Metastatic Liver Carcinoma in the Adrenal Gland (tissue), 2 donors: ENCODE measurements around a stretch of chr5.

GRCh38 chr5:166084444-166084696 is 894.5 kb upstream of the TENM2 start:
- PRO-cap, 2 experiments: peak in 1 of 2 experiments; most common minus-strand start chr5:166084499 (in 1)

DNA sequence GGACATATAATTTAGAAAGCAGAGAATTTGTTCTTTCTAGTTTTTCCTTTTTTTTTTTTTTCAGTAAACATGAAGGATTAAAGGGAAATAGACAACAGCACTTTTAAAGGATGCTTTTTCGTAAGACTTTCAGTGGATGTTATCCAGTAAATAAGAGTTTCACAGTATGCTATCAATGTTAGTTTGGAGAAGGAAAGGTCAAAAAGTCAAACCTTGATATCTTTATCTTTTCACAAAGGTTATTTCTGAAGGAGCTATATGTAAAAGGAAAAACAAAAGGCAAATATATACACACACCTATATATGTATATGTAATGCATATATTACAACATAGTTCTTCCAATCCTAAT is 645.9 kb upstream of the WWC1 start:
- PRO-cap, 2 experiments: no peak in any of the 2 experiments

GRCh38 chr5:167943947-167944439 is 347.5 kb upstream of the WWC1 start:
- PRO-cap, 2 experiments: no peak in any of the 2 experiments

- PRO-cap, 2 experiments: no peak in any of the 2 experiments
Measured at GRCh38 chr5:168289827-168290320, 1.6 kb upstream of the WWC1 start.

- PRO-cap, 2 experiments: peak in 2 of 2 experiments; most common plus-strand start chr5:168314995 (in 1); most common minus-strand start chr5:168314781 (in 1)
Measured at GRCh38 chr5:168314680-168315463, 23.4 kb downstream of the WWC1 start.

DNA sequence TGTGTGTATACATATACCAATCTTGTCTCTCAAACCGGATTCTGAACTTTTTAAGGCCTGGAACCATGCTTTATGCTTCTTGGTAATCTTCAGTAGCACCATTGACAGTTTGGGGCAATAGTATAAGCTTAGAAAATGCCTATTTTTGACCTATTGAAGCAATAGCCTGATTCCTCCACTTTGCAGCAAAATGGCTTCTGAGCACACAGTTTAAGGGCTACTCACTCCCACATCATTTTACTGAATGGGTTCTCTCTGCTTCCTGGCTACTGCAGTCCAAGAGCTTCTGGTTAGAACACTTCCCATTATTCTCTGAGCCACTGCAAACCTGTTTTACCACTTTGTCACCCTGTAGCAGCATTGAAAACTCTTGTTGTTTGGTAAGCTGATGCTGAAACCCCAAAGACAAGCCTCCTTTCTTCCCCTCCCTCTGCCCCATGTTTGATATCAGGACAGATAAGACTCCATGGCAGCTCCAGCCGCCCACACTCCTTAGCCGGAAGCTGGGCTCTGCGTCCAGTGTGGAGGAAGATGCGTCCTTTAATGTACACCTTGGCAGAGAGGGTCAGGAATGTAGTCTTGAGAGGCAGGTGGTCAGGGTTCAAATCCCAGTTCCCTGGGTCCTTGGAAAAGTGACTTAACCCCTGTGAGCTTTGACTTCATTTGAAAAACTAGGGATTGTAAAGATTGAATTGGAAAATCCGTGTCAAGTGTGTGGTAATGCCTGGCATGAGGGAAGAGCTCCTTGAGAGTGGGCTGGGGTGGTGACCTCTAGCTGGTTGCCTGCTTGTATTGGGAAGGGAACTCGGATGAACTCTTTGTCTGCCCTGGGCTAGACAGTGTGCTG is 84.3 kb upstream of the RARS1 start:
- PRO-cap, 2 experiments: no peak in any of the 2 experiments

DNA sequence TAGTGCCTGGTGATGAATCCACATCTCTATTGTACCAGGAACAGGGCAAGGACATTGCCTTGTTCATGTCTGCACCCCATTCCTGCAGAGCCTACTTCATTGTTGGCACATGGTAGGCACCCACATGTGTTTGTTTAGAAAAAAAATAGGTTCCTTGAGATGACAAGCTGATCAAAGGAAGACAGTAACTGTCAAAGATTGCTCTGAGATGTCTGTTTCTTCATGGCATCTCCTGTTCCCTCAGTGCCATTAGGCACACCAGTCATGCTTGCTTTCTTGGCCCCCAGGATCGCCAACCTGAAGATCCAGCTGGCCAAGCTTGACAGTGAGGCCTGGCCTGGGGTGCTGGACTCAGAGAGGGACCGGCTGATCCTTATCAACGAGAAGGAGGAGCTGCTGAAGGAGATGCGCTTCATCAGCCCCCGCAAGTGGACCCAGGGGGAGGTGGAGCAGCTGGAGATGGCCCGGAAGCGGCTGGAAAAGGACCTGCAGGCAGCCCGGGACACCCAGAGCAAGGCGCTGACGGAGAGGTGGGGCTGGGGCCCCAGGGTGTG is 72.1 kb upstream of the RARS1 start:
- PRO-cap, 2 experiments: no peak in any of the 2 experiments

DNA sequence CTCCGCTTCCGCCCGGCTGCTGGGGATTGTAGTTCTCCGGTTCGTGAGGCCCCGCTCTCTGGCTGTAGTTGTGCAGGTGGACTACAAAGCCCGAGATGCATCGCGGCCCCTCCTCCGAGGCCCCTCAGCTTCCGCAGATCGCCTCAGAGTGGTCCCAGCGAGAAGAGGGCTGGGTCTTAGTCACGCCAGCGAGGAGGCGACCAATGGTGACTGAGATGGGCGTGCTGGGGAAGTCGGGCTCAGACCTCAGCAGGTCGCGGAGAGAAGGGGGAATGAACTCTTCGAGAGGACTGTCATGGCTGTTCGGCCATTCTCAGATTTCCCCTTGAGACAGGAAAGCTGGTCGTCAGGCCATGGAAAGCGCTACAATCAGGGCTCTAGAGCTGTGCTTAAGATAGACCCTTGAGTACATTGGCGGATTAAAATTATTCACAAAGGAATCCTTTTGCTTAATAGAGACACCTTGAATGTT is 523 bp upstream of the PANK3 start:
- PRO-cap, 2 experiments: peak in 2 of 2 experiments; most common plus-strand start position 284 of the sequence (in 2)

GRCh38 chr5:168580206-168580642 is 1.1 kb upstream of the PANK3 start:
- PRO-cap, 2 experiments: no peak in any of the 2 experiments

DNA sequence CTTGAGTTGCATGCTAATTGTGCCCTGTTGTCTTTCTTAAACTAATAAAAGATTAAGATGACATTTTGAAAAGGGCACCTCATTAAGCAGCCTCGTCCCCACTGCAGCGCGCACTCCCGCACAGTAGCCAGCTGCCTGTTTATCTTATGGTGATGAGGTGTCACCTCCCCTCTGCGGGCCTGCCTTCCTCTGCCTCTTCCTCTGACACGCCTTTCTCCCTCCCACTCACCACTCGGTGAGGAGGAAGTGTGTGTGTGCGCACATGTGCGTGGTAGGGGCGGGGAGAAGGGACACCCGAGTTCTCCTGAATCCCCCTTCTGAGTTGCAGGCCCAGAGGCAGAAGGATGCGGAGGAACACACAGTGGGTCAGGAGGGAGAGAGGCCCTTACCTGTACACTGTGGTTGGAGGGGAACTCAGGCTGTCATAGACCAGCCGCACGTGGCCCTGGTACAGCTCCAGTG is 104.4 kb upstream of the PANK3 start:
- PRO-cap, 2 experiments: no peak in any of the 2 experiments

DNA sequence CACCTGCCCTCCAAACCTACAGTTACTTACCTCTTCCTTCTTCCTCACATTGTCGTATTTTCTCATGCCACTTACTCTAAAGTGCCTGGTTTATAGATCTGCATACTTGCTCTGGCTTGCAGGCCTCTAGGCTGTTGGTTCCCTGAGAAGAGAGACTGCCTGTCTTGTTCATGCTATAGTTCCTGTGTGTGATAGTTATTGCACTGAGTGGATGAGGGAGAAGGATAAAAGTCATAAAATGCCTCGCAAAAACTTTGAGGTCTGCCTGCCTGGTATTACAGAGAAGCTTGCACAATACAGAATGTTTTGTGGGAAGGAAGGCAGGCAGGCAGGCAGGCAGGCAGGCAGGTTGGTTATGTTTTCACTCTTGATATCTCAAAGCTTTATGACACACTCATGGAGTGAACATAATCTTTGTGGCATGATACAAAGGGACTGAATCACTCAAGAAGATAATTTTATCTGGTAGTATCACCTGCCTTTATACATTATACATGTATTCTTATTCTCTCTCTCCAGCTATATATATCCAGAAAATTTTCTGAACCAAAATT is 287.1 kb downstream of the SLIT3 start:
- PRO-cap, 2 experiments: no peak in any of the 2 experiments

- PRO-cap, 2 experiments: no peak in any of the 2 experiments
Measured at GRCh38 chr5:169160866-169161602, 139.9 kb downstream of the SLIT3 start.

DNA sequence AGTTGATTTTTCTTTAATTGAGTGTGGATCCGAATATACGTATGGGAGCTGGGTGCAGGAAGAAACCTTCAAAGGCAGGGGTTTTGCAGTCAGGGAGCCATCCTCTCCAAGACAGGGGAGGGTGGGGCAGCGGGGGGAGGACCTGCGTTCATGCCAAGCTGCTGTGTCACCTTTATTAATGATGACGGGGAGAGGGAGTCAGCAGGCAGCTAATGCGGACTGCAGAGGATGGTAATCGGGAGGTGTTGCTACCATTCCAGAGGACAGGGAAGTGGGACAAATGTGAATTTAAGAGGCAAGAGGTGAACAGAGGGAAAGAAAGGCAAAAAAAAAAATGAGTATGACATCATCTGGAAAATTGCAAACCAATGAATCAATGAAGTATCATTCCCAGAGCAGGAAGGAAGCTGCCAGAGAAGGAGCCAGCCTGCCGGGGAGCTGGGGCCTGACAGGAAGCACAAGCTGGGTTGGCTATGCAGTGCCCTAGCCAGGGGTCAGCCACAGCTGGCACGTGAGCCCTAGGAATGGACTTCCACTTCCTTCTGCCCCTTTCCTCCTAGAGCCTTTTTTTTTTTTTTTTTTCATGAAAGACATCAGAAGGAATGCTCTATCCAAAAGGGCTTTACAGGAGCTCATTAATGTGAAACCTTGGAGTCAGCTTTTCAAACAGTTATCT is 9.3 kb downstream of the INSYN2B start:
- PRO-cap, 2 experiments: no peak in any of the 2 experiments

DNA sequence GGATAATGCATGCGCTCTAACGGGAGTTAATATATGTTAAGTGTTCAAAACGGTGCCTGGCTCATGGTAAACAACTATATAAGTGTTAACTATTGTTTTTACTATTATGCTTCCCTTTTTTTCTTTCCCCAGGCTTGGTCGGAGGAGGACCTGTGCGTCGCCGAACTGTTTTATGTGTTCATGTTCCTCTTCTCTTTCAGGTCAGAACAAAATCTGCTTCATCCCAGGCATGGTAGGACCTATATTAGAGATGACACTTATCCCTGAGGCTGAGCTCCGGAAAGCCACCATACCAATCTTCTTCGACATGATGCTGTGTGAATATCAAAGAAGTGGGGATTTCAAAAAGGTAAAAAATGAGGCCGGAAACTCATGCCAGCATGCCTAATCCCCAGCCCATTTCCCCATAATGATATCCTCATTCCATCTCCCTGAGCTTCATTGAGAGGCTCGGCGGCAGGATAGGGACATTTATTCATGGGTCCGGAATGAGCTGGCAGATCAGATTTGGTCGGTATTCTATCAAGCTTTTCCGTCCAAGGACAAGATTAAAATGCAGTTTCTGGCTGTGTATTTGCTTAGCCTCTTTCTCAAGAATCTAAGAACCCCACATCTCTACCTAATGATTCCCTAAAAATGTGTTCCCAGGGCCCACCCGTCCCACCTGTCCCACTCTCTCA is 38.6 kb upstream of the INSYN2B start:
- PRO-cap, 2 experiments: no peak in any of the 2 experiments

GRCh38 chr5:170244361-170244869 is 11.6 kb downstream of the C5orf58 start:
- PRO-cap, 2 experiments: no peak in any of the 2 experiments

DNA sequence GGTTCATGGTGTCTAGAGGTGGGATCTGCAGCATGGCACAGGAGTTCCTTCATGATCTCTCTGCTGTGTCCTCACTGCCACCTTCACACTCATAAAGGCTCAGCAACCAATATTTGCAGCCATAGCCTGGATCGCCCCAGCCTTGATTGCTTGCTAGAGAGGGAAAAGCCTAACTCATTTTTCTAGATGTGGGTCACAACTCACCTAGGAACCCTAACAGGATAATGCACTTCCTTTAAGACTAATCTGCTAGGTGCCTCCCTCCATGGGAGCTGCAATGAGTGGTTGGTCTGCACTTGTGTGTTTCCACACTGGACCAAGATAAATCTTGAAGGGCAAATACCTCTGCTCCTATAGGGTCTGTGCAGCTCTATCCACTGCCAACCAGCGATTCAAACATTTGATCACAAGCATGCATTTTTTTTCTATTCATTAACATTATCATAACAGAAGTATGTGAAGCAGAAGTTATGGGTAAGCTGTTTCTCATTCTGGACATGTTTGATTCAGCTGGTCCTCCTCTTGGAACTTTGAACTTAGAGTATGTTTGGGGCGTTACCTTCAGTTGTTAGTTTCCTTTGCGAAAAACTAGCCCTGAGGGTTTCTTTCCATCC is 16.9 kb downstream of the C5orf58 start:
- PRO-cap, 2 experiments: no peak in any of the 2 experiments

GRCh38 chr5:170254212-170254768 is 21.5 kb downstream of the C5orf58 start:
- PRO-cap, 2 experiments: no peak in any of the 2 experiments

- PRO-cap, 2 experiments: no peak in any of the 2 experiments
Measured at GRCh38 chr5:170278348-170279383, 18.9 kb downstream of the LCP2 start.

DNA sequence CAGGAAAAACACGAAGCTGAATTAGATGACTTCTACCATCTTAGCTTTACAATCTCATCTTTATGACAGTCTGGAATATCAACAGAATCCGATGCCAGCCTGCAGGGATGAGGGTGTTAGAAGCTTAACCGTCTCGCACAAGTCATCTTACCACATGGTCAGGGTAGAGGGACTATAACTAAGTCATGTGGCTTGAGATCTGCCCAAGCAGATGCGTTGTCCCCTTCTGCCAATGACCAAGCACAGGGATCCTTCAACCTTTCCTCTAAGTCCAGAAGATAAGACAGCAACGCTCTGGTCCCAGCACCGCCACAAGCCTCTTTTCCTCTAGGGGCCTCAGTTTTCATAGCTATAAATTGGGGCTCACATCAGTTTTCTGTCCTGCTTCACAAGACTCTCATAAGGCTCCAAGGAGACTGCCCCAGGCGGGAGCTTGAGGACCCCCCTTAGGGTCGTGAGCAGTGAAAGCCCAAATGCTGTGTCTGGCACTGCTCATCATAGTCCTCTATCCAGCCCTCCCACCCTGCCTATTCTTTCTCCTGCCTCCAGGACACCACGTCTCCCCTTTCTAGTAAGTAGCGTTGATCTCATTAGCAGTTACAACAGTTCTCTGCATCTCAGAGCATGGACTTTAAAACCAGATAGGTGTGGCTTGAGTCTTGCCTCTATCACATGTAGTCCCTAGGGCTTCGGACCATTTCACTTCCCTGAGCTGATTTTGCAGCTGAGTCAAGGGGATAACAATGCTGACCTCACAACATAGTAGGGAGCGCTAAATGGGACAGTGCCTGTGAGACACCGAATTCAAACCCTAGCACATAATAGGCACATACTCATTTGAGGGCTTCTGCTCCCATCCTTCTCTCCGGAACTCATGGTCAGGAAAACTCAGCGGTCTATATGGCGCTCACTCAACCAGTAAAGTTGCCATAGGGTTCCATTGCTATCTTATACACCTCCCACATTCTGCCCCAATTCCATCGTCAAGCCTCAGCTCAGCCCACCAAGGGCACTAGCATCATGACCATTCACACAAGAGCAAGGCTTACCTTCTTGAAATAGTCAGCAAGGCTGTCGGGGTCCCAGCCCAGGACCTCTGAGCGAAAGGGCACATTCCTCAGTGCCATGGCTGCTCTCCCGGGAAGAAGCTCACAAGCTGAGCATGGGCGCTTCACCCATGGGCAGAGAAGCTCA is 695 bp downstream of the LCP2 start:
- PRO-cap, 2 experiments: peak in 1 of 2 experiments; most common plus-strand start position 715 of the sequence (in 1); most common minus-strand start position 706 of the sequence (in 1)

- PRO-cap, 2 experiments: no peak in any of the 2 experiments
Measured at GRCh38 chr5:170771467-170771948, 12.0 kb upstream of the GABRP start.